Astrocyte (in vitro differentiated cells and primary cell): Measurements from ENCODE around the gene RCAN1.

DNA sequence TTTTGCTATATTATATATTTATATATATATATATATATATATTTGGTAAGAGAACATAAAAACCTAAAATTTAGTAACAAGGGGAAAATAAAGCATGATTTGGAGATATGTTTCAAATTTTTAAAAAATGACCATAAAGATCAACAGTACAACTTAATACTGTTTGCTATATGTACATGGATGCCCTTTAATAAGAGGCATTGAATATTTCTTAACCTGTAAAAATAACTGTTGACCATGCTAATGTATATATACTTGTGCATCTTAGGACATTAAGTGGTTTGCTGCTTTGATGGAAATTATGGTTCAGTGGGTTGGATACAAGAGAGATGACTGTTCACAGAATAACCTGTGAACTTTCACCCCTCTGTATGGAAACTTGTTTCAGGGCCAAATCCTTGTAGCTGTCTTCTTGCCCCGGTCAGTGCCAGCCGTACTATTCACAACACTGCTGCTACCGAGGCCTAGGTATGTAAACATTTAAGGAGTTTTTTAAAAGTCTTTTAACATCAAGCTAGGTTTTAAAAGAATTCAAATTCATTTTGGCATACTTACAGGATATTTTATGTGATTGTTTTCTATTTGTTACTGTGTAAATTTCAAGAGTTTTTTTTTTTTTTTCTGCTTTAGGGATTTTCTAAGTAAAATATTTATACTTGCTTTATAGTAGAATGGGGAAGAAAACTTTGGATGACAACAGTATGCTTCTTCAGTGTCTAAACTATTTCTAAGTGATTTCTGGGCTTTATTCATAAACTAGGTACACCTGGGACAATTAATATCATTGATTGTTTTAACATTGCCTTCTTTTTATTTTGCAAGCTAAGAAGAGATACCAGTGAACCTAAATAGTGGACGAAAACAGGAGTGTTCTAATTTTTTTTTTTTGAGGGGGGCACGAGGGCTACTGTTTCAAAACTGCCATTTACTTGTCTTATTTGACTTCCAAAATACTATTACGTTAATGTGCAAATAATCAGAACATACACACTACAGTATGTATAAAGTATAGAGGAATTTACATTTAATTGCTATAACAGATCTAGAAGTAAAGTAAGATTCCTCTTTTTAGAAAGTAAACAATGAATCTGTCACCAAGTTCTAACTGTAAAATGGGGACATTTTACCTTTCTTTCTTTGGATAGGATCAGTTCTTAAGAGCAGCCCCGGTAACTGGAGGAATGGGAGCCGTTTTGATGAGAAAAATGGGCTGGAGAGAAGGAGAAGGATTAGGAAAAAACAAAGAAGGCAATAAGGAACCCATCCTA is 15.9 kb downstream of the DONSON start:
- PRO-cap: no peak
- RRBS, 2 experiments: no CpG with 5 or more reads among the region's 8 CpGs

DNA sequence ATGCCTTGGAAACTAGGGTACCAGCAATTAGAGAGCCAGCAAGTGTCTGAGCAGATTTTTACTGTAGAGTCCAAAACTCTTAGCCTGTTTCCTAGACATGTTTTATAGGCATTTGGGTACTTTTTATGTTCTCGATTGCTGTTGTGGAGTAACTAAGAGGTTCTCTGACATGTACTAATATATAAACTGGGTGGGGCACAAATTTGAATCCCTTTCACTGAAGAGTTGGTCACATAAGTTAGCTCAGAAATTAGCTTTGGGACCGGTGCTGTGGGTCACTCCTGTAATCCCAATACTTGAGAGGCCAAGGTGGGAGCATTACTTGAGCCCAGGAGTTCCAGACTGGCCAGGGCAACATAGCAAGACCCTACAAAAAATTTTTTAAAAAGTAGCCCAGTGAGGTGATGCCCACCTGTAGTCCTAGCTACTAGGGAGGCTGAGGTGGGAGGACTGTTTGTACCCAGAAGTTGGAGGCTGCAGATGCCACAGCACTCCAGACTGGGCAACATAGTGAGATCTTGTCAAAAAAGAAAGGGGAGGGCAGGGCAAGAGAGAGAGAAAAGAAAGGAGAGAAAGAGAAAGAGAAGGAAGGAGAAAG is 6.1 kb downstream of the ITSN1 start:
- PRO-cap: no peak
- RRBS, 2 experiments: no CpG with 5 or more reads among the region's 2 CpGs

GRCh38 chr21:33657171-33657609 is 14.9 kb downstream of the ITSN1 start:
- PRO-cap: no peak
- RRBS, 2 experiments: no CpG with 5 or more reads among the region's 6 CpGs

DNA sequence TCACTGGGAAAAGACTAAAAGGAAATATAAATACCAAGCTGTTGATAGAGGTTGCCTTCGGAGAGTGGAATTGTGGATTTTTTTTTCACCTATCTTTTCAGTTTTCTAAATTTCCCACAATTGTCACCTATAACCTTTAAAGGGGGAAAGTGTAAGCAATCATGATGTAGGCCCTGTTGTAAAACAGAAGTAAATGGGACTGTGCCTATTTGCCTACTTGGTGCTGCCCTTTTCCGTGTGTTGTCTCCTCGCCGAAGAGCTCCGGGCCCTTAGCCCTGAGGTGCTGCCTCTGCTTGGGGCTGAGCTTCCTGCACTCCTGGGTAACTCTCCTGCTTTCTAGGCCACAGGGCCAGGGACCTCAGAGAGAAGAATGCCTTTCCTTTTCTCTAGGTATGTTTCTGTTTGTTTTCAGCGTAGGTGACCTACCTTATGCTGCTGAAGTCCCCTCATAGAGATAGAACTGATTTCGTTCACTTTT is 61.4 kb downstream of the ITSN1 start:
- PRO-cap: no peak
- RRBS, 2 experiments: no CpG with 5 or more reads among the region's 7 CpGs

DNA sequence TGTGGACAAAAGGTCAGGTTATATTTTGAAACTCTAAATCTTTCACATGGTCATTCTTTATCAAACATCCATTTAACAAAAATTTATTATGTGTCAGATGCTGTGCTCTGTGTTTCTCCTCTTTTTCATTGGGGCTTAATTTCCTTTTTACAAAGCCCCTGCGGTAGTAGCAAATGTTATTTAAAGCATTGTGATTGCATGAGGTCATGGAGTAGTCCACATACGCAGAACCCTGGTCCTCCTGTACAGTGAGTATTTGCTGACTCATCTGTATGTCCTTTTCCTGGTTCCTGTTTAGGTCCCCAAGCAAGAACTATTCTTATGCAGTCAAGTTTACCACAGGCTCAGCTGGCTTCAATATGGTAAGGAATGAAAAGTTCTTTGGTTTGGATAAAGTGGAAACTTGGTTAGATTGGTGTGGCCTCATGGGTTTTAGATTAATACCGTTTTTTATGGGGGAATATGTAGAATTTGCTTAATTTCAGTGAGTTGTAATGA is 119.4 kb downstream of the ITSN1 start:
- PRO-cap: no peak
- RRBS, 2 experiments: no CpG with 5 or more reads among the region's 3 CpGs

- PRO-cap: no peak
- RRBS, 2 experiments: no CpG with 5 or more reads among the region's 4 CpGs
Observed at GRCh38 chr21:33932225-33932695, 16.7 kb upstream of the ATP5PO start.

- PRO-cap: no peak
- RRBS, 2 experiments: no CpG with 5 or more reads among the region's 4 CpGs
Observed at GRCh38 chr21:33968190-33968907, 52.7 kb upstream of the ATP5PO start.

DNA sequence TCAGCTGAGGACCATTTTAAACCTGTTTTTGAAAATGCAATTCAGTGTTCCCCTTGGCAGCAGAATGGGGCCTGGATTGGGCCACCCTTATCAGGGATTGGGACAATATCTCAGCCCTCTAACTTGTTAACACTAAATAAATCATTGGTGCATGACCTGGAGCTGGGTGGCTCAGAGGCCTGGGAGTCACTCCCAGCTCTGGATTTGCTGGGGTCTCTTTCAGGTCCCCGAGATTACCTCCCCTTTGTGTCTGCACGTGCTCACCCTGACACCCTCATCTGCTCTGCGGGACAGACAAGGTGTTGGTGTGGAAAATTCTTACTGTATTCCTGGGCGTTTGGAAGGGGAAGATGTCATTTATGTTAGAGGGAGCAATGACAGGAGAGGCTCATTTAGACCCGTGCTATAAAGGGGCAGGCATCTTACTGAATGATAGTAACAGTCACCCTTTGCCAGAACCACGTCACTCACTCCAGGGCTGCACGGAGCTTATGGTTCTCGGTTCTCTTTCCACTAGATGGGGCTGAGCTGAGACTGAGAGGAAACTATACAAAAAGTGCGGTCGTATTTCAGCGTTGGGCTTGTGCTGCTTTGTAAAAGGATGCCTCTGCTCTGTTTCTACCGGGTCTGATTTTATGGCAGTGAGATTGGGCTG is 55.5 kb downstream of the MRPS6 start:
- PRO-cap: unidirectional peak, minus-strand start at position 491 of the sequence
- RRBS, 2 experiments: no CpG with 5 or more reads among the region's 12 CpGs

DNA sequence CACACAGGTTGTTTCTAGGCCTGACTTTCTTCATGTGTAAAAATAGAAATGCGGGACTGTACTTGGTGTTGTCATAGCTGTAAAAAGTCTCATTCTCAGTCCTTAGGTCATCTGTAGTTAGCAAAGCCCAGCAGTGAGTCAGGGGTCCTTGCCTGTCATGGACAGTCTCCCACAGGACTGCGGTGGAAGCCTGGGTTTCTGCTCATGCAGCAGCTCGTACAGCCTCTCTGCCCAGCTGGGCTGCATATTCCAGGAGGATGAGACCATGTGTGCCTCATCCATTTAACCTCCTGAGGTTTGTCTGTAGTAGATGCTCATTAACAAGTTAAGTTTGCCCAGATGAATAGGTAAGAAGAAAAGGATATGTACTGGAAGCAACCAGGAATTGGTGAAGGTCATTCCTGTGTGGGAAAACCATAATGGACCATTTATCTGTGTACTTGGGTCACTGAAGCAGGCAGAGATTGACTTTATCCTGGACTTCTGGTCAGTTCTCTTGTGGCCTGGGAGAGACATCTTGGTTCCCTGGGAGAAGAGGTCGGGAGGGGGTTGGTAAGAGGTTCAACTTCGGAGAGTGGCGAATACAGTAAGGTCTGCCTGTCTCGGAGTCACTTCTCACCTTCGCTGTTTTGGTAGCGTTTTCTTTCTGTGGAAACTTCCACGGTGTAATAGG is 58.4 kb downstream of the MRPS6 start:
- PRO-cap: no peak
- RRBS, 2 experiments: no CpG with 5 or more reads among the region's 10 CpGs

DNA sequence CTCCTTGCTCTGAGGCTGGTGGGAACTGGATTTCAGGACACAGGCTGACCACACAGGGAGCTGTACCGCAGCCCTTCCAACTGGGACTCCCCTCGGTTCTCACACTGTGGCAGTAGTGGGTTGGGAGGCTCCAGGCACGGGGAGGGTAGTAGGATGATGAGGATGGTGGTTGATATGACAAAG is 124.7 kb downstream of the MRPS6 start:
- PRO-cap: no peak
- RRBS, 2 experiments: no CpG with 5 or more reads among the region's 3 CpGs

GRCh38 chr21:34198419-34198770 is 125.0 kb downstream of the MRPS6 start:
- PRO-cap: no peak
- RRBS, 2 experiments: no CpG with 5 or more reads among the region's 9 CpGs

DNA sequence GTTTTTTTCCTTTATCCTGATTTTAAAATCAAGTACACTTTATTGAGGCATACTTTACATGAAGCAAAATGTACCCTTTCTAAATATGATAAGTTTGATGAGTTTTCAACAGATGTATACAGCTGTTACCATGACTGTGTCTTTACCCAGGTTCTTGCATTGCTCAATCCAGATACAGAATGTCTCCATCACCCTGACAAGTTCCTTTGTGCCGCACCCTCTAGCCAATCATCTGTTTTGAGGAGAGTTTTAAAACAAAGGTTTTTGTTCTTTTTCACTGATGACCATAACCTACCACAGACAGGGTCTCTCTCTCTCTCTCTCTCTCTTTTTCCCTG is 1.1 kb upstream of the KCNE1 start:
- PRO-cap: no peak
- RRBS, 2 experiments: no CpG with 5 or more reads among the region's 1 CpG

DNA sequence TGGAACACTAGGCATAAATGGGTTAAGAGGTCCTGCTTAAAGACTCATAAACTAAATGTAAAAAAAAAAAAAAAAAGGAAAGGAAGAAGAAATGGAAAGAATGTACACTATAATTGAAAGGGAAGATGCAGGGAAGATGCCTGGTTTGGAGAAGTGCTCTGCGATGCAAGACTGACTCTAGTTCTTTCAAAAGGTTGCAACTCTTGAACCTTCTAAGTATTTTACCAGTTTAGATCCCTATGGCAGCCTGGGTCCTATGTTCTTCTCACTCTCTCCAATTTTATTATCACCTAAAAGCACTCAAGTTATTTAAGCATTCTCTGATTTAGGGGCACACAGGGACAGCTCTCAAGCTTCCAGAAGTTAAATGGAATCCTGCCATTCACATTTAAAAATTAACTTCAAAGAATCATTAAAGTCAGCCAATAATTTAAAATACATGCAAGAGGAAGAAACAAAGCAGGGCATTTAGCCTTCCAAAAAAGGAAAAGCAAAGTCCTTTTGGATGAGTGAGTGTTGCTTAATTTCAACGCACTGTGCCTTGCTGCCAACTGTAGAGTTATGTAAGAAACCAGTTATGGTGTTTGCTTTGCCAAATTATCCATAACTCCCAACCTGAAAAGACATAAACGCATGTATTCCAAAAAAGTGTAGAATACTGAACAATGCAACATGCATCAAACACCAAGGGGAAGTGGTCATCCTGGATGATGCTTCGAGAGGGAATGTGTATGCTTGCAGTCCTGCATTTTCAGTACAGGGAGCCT is 16.0 kb upstream of the KCNE1 start:
- PRO-cap: no peak
- RRBS, 2 experiments: no CpG with 5 or more reads among the region's 4 CpGs

DNA sequence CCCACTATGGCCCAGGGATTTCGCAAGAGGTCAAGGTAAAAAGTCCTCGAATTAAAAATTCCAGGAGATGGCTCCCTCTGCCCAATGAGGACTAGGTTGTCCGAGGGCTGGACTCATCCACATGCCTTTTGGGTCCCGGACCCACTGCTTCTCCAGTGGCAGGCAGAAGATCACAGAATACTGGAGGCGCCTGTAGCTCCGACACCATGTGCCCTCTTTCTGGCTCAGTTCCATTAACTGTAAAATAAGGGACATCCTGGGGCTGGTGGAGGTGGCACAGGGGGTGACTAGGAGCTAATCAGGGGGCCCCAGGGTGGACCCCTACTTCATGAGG is 42.8 kb downstream of the RCAN1 start:
- PRO-cap: no peak
- RRBS, 2 experiments: no CpG with 5 or more reads among the region's 6 CpGs

DNA sequence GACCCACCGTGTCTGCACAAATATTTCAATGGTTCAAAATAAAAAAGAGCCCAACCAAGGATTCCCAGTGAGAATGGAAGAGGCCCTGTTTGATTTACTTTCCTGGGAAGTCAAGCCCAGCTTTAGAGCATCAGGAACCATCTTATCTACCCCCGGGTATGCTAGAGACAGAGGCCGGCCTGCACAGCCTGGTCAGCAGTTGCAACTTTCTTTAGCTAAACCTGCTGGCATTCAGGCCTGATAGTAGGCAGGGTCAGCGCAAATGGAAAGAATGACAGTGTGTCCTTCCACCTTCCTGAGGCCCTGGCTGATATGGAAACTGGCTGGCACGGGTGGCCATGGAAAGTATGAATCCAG is 34.9 kb downstream of the RCAN1 start:
- PRO-cap: no peak
- RRBS, 2 experiments: no CpG with 5 or more reads among the region's 5 CpGs

GRCh38 chr21:34596518-34597192 is 18.3 kb downstream of the RCAN1 start:
- PRO-cap: no peak
- RRBS, 2 experiments: no CpG with 5 or more reads among the region's 18 CpGs

GRCh38 chr21:34614589-34615614 is at the start of gene RCAN1:
Gene RCAN1 (minus strand): TSS chr21:34615113.
- PRO-cap: bidirectional peak, plus-strand start at chr21:34615379, minus-strand start at chr21:34615246
- RRBS, 2 experiments: 1 to 2% methylated on average over 52 of the region's 132 CpGs

- PRO-cap: no peak
- RRBS, 2 experiments: no CpG with 5 or more reads among the region's 25 CpGs
Observed at GRCh38 chr21:34670737-34671531, 2.1 kb downstream of the CLIC6 start.

GRCh38 chr21:34697725-34698527 is 29.1 kb downstream of the CLIC6 start:
- PRO-cap: no peak
- RRBS, 2 experiments: no CpG with 5 or more reads among the region's 6 CpGs

DNA sequence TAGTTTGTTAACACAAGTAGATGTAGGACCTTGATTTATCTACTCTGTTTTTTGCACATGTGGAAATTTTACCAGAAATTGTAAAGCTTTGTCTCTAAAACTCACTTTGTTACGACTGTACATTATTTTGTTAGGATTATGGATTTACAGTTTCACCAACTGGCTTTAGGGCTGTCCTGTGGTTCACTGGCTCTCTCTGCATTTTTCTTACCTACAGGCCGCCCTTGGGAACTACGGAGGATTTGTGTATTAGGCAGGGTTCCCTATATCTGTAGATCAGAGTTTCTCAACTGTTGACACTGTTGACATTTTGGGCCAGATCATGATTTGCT is 125.6 kb downstream of the CLIC6 start:
- PRO-cap: no peak
- RRBS, 2 experiments: no CpG with 5 or more reads among the region's 3 CpGs